Breast epithelium (tissue), 2 donors: ENCODE data around the gene GMPPB.

DNA sequence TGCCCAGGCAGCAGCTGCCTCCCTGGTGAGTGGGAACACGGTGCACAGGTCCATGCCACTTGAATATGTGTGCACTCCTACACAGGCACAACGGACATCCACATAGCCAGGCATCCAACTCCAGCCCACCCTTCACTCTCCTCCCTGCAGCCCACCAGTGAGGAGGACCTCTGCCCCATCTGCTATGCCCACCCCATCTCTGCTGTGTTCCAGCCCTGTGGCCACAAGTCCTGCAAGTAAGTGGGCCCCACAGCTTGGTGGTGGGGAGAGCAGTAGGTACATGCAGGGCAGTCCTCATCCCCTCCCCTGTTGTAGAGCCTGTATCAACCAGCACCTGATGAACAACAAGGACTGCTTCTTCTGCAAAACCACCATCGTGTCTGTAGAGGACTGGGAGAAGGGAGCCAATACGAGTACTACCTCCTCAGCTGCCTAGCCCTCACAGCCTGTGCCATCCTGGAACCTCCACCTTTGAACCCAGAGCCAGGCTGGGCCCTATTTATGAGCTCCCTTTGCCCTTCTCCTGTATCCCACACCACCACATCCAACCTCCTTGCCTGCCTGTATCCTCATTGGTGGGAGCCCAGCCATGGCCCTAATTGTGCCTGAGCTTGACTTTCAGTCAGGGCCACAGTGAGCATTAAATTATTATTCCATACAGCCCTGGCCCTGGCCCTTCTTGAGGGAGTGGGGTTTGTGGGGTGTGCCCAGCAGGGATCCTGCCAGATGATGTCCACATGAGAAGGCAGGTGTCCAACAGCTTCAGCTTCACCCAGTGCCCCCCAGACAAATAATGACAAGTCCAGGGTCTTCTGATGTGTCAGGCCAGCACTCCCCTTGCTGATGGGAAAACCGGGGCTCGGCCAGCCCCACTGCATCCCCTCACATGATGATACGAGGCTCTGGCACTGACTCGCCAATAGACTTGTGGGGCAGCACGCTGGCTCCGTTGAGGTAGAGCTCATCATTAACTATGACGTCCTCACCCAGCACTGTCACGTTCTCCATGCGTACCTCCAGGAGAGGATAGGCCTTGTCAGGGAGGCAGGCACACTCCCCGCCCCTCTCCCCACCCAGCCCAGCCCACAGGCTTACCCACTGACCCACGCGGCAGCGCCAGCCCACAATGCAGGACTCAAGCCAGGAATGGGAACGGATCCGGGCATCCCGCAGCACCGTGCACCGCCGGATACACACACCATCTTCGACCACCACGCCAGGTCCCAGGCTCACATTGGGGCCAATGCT, 1.8 kb upstream of the AMIGO3 start:
- PRO-cap, result no peak
- RAMPAGE, long total RNA, 2 experiments, result no peak in any of the 2 experiments

DNA sequence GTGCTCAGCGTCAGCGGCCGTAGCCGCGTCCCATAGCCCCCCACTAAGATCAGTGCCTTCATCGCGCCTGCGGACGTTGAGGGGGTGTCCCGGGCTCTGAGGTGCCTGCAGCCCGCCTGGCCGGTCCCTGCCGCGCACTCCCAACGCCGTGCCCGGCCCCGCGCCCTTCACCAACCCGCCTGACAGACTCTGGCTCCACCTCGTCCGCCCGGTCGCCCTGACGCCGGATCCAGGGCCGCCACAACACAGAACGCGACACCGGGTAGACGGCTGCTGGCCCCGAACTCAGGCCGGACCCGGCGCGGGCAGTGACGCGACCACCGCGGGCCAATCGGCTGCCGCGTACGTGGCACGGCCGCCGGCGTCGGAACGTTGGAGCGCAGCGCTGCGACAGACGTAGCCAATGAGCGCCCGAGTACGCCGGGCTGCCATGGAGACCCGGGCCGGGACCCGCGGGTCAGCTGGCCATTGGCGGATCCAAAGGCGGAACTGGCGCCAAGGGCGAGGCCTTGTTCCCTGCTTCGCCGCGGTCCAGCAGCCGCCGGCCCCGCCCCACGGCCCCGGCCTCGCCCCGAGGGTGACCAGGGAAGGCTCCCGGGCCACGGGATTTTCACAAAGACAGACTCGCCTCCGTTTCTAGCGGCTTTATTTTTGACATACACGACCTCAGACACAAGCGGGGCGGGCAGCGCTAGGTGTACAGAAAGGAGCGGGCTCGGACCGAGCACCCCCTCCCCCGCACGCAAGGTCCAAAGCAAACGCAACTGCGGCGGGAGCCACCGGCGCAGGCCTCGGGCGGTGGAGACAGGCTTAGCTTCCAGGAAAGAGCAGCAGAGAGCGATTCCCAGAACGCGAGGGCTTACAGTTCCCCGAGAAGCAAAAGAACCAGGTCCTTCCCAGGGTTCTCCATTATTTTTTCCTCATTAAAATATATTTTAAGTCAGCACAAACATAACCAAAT, at the start of gene GMPPB:
TSS of gene GMPPB (minus strand) at position 287 of the 961 bp plus-strand sequence.
- PRO-cap, result unidirectional peak, minus-strand start at position 142 of the sequence; bidirectional peak, plus-strand start at position 555 of the sequence, minus-strand start at position 287 of the sequence
- RAMPAGE, long total RNA, 2 experiments, result start-site peak on the minus strand in 1 of 2 experiments, centred at position 284 of the sequence, 84 reads per replicate

DNA sequence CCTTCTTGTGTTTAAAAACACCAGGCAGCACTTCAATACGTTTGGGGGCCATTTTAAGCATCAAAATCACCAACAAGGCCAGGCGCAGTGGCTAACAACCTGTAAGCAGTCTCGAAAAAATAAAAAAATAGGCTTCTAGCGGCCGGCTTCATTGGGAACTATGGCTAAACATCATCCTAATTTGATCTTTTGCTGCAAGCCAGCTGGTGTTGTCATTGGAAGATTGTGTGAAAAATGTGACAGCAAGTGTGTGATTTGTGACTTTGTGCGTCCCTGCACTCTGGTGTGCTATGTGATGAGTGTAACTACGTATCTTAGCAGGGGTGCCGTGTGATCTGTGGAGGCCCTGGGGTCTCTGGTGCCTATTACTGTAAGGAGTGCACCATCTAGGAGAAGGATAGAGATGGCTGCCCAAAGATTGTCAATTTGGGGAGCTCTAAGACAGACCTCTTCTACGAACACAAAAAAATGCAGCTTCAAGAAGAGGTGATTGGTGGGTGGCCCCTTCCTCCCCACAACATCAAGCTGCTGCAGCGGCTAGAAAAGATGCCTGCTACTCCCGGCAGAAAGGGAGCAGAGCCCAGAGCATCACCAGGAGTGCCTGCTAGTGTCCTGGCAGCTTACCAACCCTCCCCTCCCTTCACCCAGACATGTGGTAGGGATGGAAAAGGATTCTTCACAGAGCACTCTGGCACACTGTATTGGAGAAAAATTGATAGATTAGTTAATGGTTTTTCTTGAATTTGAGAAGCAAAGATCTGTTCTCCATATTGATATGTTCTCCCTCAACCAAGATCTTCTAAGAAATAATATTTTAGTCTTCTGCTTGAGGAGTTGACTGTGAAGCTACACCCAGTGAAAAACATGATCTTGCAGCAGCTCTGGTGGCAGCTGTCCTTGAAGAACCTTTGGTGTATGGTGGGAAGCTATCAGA, 10.9 kb downstream of the IP6K1 start:
- PRO-cap, result no peak
- RAMPAGE, long total RNA, 2 experiments, result no peak in any of the 2 experiments

- PRO-cap, result no peak
- RAMPAGE, long total RNA, 2 experiments, result no peak in any of the 2 experiments
Observed at GRCh38 chr3:49807257-49808150, 4.4 kb downstream of the INKA1 start.

GRCh38 chr3:49901634-49902134, 2.0 kb downstream of the MST1R start:
- PRO-cap, result no peak
- RAMPAGE, long total RNA, 2 experiments, result no peak in any of the 2 experiments

DNA sequence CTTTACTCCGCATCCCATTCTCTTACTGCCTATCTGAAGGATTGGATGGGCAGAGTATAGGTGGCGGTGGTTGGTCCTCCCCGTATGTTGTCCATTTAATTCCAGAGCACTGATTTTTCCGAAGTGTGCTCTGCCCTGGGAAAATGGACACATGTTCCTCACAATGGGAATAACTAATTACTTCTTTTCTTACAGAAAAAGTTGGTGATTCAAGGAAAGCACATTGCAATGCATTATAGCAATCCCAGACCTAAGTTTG, 14.1 kb downstream of the RBM5 start:
- PRO-cap, result no peak
- RAMPAGE, long total RNA, 2 experiments, result no peak in any of the 2 experiments

GRCh38 chr3:50118582-50118990, 29.9 kb downstream of the RBM5 start:
- PRO-cap, result no peak
- RAMPAGE, long total RNA, 2 experiments, result no peak in any of the 2 experiments

GRCh38 chr3:50125840-50126812, 29.0 kb upstream of the SEMA3F start:
- PRO-cap, result no peak
- RAMPAGE, long total RNA, 2 experiments, result no peak in any of the 2 experiments

GRCh38 chr3:50138655-50139636, 16.2 kb upstream of the SEMA3F start:
- PRO-cap, result no peak
- RAMPAGE, long total RNA, 2 experiments, result no peak in any of the 2 experiments

DNA sequence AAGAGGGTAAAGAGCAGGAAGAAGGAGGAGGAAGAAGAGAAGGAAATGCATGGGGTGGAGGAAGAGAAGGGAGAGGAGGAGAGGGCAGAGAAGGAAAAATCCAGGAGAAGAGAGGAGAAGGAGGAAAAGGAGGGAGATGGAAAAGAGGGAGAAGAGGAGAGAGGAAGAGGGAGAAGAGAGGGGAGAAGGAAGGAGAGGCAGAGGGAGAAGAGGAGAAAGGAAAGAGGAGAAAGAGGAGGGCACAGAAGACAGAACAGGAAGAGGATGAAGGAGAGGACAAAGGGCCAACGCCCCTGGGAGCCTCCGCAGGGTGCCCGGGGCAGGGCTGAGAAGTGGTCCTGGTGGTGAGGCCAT, 1.3 kb upstream of the SEMA3F start:
- PRO-cap, result no peak
- RAMPAGE, long total RNA, 2 experiments, result no peak in any of the 2 experiments

DNA sequence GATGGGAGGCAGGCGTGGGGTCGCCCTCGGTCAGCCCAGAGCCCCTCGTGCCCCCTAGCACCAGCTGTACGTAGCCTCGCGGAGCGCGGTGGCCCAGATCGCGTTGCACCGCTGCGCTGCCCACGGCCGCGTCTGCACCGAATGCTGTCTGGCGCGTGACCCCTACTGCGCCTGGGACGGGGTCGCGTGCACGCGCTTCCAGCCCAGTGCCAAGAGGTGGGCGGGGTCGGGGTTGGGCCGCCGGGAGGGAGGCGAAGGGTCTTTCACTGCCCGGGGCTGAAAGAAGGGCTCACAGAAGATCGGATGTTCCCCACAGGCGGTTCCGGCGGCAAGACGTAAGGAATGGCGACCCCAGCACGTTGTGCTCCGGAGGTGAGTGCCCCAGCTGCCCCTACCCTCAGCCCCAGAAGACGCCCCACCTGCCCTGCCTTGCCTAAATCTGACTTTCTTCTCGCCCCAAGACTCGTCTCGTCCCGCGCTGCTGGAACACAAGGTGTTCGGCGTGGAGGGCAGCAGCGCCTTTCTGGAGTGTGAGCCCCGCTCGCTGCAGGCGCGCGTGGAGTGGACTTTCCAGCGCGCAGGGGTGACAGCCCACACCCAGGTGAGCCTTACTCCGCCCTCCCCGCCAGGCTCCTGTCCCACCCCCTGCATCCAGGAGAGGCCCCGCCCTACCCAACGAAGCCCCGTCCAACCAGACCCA, 3.5 kb upstream of the LSMEM2 start:
- PRO-cap, result no peak
- RAMPAGE, long total RNA, 2 experiments, result no peak in any of the 2 experiments

DNA sequence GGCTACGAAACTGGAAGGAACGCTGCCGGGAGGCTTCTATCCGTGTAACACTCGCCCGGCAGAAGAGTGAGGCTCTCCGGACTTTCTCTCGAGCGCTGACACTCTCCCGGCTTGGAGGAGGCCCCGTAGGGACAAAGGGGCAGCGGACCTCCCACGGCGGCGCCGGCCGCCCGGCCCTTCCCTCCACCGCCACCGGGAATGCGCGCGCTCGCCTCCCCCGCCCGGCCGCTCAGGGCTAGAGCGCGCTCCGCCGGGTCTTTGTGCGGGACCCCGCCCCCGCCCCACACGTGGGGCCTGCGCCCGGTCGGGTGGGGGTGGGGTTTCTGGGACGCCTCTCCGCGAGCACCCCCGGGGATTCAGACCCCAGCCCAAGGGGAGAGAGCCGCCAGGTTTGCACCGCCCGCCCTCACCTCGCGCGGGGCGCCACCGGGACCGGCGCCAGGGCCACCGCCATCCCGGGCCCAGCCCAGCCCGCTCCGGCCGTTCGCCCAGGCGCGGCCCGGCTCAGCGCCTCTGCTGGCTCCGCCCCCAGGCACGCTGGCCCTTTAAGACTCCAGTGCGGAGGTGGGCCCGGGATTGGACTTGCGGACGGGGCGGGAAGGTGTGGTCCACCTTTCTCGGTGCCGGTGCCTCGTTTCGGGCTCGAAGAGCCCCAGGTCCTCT, 1.5 kb downstream of the HYAL2 start:
- PRO-cap, result bidirectional peak, plus-strand start at position 286 of the sequence, minus-strand start at position 231 of the sequence; unidirectional peak, minus-strand start at position 518 of the sequence
- RAMPAGE, long total RNA, 2 experiments, result no peak in any of the 2 experiments

GRCh38 chr3:50390569-50391133, 31.3 kb upstream of the TMEM115 start:
- PRO-cap, result no peak
- RAMPAGE, long total RNA, 2 experiments, result no peak in any of the 2 experiments

- PRO-cap, result no peak
- RAMPAGE, long total RNA, 2 experiments, result no peak in any of the 2 experiments
Observed at GRCh38 chr3:50395159-50395475, 35.8 kb upstream of the TMEM115 start.

GRCh38 chr3:50445829-50446526, 57.5 kb downstream of the CACNA2D2 start:
- PRO-cap, result no peak
- RAMPAGE, long total RNA, 2 experiments, result no peak in any of the 2 experiments

DNA sequence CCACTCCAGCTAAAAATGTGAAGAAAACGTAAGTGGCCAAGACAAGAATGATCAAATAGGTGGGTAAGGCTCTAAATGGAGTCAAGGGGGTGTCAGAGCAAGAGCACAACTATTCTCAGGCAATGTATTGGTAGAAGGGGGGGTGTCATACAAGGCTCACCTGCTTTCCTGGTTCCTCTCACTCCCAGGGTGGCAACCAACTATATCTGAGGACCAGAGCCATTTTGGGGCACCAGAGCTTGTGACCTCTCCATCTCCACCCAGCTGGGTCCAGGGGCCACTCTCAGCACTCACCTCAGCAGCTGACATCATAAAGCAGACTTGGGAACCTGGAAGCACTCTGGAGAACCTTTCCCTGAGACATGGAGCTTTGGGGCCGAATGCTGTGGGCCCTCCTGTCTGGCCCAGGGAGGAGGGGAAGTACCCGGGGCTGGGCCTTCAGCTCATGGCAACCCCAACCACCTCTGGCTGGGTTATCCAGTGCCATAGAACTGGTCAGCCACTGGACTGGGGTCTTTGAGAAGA, 1.5 kb downstream of the HEMK1 start:
- PRO-cap, result no peak
- RAMPAGE, long total RNA, 2 experiments, result no peak in any of the 2 experiments

DNA sequence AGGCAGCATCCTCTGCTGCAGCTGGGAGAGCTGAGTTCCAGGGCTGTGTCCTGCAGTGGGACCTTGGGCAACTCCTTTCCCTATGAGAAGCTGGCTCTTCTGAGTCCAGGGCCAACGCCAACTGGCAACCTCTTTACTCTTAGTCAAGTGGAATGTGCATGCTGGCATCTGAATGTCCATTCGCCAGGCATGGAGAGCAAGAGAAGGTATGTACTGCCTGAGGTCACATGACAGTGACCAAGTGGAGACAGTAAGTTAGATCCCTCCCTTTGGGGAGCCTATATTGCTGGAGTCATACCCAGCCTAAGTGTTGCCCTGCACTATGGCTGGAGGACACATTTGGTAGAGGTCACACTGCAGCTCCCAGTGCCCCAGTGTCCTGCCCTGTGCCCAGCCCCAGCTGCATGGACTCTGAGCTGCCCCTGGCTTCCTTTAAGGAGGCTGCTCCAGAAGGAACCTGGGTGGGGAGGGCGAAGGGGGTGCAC, 12.2 kb downstream of the HEMK1 start:
- PRO-cap, result no peak
- RAMPAGE, long total RNA, 2 experiments, result no peak in any of the 2 experiments

- PRO-cap, result no peak
- RAMPAGE, long total RNA, 2 experiments, result no peak in any of the 2 experiments
Observed at GRCh38 chr3:50612419-50613013, 942 bp upstream of the CISH start.

DNA sequence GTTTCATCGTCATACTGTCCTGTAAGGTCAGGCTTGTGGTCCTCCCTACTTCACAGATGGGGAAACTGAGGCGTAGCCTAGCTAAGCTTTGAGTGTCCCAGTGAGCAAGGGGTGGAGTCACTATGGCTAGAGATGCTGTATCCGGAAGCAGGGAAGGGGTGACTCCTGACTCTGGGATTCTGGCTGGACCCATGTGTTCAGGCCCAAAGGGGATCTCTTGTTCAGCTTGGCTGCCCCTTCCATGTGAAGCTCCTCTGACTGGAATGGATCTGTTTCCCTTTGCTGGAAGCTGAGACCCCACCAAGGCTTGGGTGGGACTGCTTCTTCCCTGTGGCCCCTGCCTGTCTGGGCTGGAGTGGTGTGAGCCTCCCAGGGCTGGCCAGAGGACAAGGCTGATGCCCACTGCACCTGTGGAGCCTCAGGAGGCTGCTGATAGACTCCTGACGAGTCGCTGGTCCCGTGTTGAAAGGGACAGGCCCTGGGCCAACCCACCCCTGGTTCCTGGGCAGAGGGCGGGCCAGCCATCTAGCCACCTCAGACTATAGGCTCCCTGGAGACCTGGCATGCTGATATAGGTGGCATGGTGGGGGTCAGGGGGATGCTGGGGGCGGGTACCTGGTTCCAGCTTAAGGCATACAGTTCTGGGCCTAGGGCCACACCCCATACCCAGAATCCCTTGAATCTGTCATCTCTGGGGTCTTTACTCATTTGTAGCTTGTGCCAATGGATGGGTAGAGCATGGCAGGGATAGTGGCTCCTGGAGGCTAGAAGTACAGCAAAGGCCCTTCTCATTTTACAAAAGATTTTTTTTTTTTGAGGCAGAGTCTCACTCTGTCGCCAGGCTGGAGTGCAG, 1.2 kb downstream of the MAPKAPK3 start:
- PRO-cap, result no peak
- RAMPAGE, long total RNA, 2 experiments, result no peak in any of the 2 experiments

GRCh38 chr3:51025205-51025671, 350.5 kb downstream of the DOCK3 start:
- PRO-cap, result no peak
- RAMPAGE, long total RNA, 2 experiments, result no peak in any of the 2 experiments